Measurements from ENCODE around the gene HES1.

DNA sequence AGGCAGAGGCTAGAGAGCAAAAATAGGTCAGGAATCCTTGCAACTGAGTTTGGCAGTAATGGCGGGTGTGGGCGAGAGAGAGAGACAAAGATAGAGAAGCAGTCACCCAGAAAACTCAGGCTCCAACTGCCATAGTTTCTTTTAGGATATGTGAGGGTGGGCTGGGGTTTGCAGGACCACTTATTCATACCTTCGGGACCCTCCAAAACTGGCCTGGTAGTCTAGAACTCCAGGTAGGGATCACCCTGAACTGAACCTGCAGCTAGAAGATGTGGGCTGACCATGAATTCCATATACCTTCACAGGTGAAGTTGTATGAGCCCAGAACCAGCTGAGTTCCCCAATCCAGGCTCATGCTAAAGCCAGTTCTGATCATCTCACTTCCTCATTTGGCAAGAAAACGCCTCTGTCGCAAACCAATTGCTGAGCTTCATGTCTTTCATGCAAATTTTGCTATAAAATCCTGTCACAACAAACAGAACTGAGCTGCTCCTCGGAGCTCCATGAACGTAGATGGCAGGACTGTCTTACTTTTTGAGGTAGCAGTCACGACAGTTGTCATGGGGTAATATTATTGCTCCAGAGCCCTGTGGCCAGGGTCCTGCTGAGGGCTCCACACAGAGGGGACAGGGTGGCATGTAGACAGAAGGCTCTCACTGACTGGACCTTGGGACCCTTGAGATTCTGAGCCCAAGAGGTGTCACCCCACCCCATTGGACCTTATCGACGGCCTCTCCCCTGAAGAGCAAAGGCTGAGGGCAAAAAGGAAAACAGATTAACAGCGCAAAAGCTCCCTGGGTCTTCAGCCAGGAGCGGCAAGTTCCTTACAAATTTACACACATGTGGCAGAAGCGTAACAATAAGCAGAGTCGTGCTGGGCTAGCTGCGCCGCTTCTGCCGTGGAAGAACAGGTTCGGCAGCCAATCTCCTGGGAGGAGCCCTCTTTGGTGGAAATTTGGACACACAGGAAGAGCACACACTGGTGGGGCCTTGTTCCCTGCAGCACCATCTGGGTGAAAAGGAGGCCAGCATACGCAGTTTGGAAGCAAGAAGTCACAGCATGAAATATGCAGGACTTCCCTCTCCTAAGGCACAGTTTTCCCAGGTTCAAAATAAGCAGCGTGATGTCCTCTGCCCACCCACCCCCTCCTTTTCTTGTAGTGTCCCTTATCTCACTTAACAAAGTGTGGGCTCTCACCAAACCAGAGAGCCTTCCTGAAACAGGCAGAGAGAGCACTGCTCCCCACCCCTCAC, 249.2 kb downstream of the OPA1 start:
- PRO-cap = no peak
- RRBS, 2 experiments = no CpG with 5 or more reads among the region's 20 CpGs

GRCh38 chr3:193871898-193872829, 263.8 kb upstream of the HES1 start:
- PRO-cap = no peak
- RRBS, 2 experiments = no CpG with 5 or more reads among the region's 11 CpGs

- PRO-cap = no peak
- RRBS, 2 experiments = no CpG with 5 or more reads among the region's 1 CpG
Measured at GRCh38 chr3:193929116-193929401, 206.9 kb upstream of the HES1 start.

GRCh38 chr3:193960242-193961306, 175.4 kb upstream of the HES1 start:
- PRO-cap = no peak
- RRBS, 2 experiments = 4 to 33% methylated on average over 6 of the region's 25 CpGs

GRCh38 chr3:193971227-193971861, 164.6 kb upstream of the HES1 start:
- PRO-cap = no peak
- RRBS, 2 experiments = no CpG with 5 or more reads among the region's 11 CpGs

- PRO-cap = no peak
- RRBS, 2 experiments = no CpG with 5 or more reads among the region's 6 CpGs
Measured at GRCh38 chr3:194069274-194069750, 66.6 kb upstream of the HES1 start.

- PRO-cap = no peak
- RRBS, 2 experiments = no CpG with 5 or more reads among the region's 10 CpGs
Measured at GRCh38 chr3:194097514-194097963, 38.4 kb upstream of the HES1 start.

- PRO-cap = no peak
- RRBS, 2 experiments = no CpG with 5 or more reads among the region's 10 CpGs
Measured at GRCh38 chr3:194101912-194102883, 33.8 kb upstream of the HES1 start.

DNA sequence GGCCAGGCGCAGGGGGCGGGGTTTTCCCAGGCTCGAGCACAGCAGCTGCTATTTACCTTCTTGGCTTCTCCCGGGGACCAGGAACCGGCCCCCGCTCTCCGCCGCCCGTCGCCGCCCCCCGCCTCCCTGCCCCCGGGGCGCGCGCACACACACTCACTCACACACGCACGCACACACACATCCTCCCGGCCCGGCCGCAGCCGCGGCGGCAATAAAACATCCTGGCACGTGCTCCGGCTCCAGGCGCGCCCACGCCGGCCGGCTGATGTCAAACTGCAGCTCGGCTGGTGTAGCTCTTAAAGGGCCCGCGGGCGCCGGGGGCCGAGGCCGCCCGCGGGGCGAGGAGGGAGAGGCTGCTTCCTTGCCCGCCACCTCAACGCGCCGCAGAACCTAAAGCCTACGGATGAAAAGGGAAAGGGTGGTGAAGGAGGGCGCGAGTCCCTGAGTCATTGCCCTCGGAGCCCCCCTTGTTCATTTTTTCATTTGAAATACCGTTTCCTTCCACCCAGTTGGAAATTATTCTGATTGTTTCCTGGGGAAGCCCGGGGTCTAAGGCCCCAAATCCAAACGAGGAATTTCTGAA, 963 bp upstream of the HES1 start:
- PRO-cap = bidirectional peak, plus-strand start at position 52 of the sequence, minus-strand start outside the sequence; bidirectional peak, plus-strand start at position 299 of the sequence, minus-strand start at position 213 of the sequence; bidirectional peak, plus-strand start at position 384 of the sequence, minus-strand start at position 392 of the sequence
- RRBS, 2 experiments = 2% methylated on average over 29 to 31 of the region's 52 CpGs

GRCh38 chr3:194135658-194136745, at the start of gene HES1:
HES1 (plus strand) TSS chr3:194136148.
- PRO-cap = unidirectional peak, plus-strand start at chr3:194136148
- RRBS, 2 experiments = 0 to 3% methylated on average over 2 to 3 of the region's 34 CpGs

- PRO-cap = no peak
- RRBS, 2 experiments = no CpG with 5 or more reads among the region's 9 CpGs
Measured at GRCh38 chr3:194150132-194150704, 14.3 kb downstream of the HES1 start.

DNA sequence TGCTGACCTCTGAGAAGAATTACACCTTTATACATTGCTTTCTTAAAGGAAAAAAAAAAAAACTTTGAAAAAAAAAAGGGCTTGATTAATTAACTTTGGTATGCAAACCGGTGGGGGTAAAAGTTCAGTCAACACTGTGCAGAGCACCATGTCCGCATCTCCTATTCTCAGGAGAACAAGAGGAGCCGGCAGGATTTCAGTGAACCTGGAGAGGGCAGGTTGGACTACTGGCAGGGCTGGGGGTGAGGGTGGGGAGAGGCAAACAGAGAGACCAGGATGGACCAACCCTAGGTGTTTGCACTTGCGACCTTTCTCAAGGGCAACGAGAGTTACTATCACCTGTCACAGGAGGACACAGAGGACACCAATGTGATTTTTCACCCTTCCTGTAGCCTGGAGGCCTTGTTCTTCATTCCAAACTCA, 89.7 kb downstream of the CPN2 start:
- PRO-cap = no peak
- RRBS, 2 experiments = 82 to 94% methylated on average over 3 of the region's 5 CpGs

- PRO-cap = no peak
- RRBS, 2 experiments = no CpG with 5 or more reads among the region's 15 CpGs
Measured at GRCh38 chr3:194305984-194306844, 44.9 kb downstream of the CPN2 start.

- PRO-cap = no peak
- RRBS, 2 experiments = no CpG with 5 or more reads among the region's 11 CpGs
Measured at GRCh38 chr3:194730327-194730944, 44.8 kb downstream of the FAM43A start.

DNA sequence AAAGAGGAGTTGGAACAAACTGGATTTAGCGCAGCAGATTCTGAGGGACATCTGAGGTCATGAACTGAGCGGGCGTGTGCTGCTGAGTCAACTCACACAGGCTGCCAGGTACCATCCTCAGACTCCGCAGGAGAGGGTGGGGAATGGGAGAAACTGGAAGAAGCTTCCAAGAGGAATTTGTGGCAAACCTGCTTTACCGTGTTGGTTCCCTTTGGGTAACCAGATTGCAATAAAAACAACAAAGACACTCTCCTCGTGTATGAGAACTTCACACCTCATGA, 185.1 kb downstream of the FAM43A start:
- PRO-cap = no peak
- RRBS, 2 experiments = no CpG with 5 or more reads among the region's 6 CpGs

- PRO-cap = no peak
- RRBS, 2 experiments = no CpG with 5 or more reads among the region's 12 CpGs
Measured at GRCh38 chr3:195105282-195105726, 165.7 kb downstream of the XXYLT1 start.

DNA sequence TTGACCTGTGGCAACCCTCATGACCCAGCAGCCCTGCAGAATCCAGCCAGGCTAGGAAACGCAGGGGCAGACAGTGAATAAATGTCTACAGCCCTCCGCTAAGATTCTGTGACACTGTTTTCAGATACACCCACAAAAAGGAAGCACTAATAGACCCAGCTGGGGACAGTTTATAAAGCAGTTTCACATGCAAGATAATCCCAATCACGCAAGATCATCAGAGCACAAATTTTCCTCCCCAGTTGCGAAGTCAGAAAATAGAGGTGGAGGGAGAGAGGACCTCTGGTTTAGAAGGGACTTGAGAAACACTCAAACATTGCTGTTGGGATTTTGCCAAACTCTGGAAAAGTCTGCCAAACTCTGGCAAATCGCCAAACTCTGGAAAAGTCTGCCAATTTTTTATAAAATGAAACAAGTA, 66.2 kb downstream of the XXYLT1 start:
- PRO-cap = no peak
- RRBS, 2 experiments = no CpG with 5 or more reads among the region's 5 CpGs

DNA sequence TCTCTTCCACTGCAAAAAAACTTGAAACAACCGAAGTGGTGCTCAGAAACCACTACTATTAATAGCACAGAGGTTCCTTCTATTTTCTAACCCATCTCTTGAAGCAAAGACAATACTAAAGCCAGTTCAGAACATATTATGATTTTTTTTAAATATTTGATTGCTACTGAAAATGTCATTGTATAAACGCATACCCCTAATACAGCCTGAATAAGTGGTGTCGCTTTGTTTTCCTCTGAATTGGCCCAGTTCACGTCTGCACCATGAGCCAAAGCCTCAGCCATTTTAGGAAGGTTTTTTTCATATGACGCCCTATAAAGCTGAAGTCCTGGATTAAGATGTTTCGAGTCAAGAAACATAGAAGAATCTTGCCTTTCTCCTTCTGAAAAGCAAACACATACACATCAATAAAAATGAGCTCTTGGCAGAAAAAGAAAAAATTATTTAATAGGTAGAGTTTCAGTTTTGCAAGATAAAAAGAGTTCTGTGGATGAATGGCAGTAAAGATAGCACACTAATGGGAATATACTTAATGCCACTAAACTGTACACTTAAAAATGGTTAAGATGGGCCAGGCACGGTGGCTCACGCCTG, 21.2 kb upstream of the XXYLT1 start:
- PRO-cap = no peak
- RRBS, 2 experiments = no CpG with 5 or more reads among the region's 8 CpGs

GRCh38 chr3:195301947-195302318, 31.0 kb upstream of the XXYLT1 start:
- PRO-cap = no peak
- RRBS, 2 experiments = no CpG with 5 or more reads among the region's 6 CpGs

GRCh38 chr3:195314917-195315451, 44.0 kb upstream of the XXYLT1 start:
- PRO-cap = no peak
- RRBS, 2 experiments = no CpG with 5 or more reads among the region's 6 CpGs

Measured in HEK293 (cell line).